ENCODE measurements around a stretch of chr3.

- RRBS: no CpG with 5 or more reads among the region's 1 CpG
Measured at GRCh38 chr3:172666312-172666632, 44.6 kb downstream of the NCEH1 start.

DNA sequence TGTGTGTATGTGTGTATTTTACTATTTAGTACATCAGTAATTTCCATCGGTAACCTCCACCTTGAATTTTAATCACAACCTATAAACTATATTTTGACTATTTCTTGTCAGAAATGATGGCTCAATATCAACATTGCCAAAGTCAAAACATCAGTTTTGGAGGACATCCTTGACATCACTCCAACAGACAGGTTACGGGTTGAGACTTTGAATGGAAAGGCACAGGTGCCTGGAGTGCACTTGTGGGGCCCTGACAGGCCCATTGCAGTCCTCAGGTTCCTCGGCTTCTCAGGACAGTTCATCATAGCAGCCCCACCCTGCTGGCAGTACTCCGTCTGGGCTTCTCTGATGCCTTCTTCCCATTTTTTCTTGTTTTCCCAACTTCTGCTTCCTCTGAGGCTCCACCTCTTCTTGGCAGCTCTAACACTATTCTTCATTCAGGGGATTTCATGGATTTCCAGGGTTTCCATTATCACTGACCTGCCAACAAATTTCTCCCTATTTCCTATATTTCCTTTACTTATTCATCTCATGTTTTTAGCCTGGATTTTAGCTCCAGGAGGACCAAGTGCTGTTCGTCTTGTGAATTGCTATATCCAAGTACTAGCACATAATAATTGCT lies 16.3 kb downstream of the NCEH1 start:
- RRBS: no CpG with 5 or more reads among the region's 5 CpGs

DNA sequence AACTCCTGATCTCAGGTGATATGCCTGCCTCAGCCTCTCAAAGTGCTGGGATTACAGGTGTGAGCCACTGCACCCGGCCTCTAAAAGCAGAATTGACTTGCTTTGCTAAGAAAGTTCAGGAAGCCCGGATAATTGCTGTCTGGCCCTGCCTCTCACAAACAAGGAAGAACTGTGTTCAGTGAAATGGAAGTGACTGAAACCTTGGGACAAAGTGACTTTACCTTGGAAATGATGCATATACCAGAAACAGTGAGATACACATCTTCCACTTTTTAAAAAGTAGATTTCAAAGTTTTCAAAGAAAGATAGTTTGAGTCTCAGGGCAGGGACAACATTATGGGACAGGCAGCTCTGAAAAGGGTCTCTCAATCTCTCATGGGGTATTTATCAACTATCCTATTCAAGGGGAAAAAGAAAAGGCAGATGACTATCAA lies 12.7 kb downstream of the NCEH1 start:
- RRBS: no CpG with 5 or more reads among the region's 2 CpGs

DNA sequence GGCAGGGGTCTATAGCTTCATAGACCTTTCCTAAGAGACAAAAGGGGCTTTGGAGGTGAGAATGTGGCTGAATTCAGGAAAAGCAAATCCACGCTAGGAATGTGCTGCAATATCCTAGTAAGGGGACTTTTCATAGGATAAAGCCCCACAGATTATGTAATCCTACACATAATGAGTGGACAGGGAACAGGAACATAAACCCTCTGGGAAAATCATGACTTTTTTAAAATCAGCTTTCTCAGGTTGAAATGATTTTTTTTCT lies 1.4 kb downstream of the NCEH1 start:
- RRBS: no CpG with 5 or more reads among the region's 1 CpG

DNA sequence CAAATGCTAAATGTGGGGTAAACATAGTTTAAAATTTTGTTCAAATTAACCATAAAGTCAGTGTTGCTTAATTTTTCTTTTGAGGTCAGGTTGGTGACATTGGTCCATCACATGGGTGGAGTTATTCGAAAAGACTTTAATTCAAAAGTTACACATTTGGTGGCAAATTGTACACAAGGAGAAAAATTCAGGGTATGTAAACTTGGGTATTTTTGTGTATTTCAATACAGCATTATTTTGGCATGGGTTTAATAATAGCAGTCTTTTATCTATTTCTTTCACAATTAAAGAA lies 9.5 kb downstream of the ECT2 start:
- RRBS: no CpG with 5 or more reads among the region's 1 CpG

- RRBS: no CpG with 5 or more reads among the region's 9 CpGs
Measured at GRCh38 chr3:172796103-172796794, 45.7 kb downstream of the ECT2 start.

DNA sequence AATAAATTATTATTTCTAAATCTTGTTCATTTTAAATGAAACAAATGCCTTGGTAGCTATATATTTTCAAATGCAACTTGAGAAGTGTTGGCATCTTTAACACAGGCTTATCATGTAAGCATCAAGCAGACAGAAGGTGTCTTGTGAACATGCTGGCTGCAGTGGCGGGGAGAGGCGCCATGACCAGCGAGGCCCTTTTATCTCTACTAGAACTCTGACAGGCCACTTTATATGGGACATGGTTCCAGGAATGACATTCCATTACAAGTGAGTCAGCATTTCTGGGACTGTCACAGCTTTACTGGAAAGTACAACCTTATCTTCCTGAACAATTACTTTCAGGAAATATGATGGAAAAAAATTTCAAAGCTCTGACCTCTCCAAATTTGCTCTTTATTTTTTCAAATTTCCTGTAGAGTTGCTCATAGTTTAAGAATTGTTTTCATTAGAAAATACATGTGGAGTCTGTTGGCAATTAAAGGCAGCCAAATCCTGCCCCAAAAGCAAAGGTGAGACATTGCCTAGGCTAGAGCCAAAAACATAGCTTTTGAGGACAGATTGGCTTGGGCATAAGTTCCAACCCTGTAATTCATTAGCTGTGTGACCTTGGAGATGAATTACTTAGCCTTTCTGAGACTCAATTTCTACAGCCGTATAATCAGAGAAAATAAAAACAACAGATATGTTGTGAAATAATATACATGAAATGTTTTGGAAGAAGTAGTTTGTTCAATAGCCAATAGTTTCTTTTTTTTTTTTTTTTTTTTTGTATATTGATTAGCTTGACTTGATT lies 106.7 kb downstream of the ECT2 start:
- RRBS: no CpG with 5 or more reads among the region's 4 CpGs

DNA sequence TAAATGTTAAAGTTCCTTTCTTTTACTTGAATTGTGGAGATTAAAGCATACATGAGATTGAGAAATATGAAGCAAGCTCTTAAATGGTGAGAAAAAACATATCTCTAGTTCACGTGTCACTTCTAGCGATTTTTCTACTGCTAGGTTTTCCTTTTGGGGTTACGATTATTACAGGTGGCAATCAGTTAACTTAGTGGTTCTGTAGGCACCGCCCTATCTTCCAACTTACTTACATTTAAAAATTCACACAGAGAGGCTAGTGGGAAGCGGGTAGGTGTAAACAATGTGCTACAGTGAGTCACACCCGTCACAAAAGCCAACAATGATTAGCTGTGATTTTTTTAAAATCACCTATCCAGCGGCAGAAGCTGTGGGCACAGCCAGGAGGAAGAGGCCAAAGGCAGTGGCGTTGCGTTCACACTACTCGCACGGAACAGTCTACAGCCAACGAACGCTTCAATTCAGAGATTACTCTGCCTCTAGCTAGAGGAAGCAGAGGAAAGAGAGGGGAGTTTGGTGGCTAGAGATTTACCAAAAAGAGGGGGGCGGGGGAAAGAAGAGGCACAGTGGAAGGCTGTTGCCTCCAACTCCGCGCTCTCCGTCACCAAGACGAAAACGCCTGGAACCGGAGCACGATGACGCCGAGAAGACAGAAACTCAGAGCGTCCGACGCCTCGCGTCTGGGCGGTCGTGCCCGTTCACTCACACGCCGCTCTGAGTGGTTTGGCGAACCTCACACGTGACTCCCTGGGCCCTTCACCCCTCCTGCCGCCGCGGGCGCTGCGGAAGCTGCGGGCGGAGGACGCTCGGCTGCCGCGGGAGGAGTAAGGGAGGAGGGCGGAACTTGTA lies 2.4 kb upstream of the NLGN1 start:
- RRBS: no CpG with 5 or more reads among the region's 47 CpGs

- RRBS: no CpG with 5 or more reads among the region's 13 CpGs
Measured at GRCh38 chr3:177015156-177016122, 181.8 kb downstream of the TBL1XR1 start.

DNA sequence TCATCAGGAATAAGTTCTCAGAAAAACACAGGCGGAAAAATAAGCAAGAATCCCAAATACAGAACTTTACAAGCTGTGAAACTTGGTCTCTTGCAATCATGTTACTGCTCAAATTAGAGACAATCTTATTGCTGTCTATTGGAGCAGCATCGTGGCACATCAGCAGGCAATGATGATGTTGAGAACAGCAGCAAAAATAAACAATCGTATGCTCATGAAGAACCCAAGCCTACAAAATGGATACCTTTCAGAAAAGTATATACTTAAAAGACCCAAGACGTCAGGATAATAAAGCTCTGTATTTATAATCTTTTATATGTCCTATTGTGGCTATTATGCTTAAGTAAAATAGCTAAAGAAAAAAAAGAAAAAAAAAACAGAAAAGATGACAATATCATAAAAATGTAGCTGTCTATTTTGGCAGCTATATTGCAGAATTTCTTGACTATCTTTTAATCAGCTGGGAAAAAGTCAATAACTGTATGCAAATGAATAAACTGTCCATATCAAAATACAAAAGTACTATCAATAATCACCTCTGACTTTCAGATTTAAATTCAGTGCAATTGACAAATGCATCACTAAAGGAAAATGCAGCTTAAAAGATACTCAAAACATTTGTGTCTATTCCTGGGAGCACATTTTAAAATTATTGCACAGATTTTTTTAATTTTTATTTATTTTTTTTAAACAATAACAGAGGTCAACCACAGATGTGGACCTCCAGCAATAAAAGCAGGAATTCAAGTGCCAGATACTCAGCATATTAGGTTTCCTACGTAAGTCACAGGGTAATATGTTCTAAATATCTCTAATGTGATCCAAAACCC lies 174.4 kb downstream of the TBL1XR1 start:
- RRBS: no CpG with 5 or more reads among the region's 5 CpGs

GRCh38 chr3:177035269-177036097 lies 161.8 kb downstream of the TBL1XR1 start:
- RRBS: no CpG with 5 or more reads among the region's 12 CpGs

- RRBS: no CpG with 5 or more reads among the region's 6 CpGs
Measured at GRCh38 chr3:177211555-177212544, 14.6 kb upstream of the TBL1XR1 start.

GRCh38 chr3:177299754-177300712 lies 102.8 kb upstream of the TBL1XR1 start:
- RRBS: no CpG with 5 or more reads among the region's 12 CpGs

DNA sequence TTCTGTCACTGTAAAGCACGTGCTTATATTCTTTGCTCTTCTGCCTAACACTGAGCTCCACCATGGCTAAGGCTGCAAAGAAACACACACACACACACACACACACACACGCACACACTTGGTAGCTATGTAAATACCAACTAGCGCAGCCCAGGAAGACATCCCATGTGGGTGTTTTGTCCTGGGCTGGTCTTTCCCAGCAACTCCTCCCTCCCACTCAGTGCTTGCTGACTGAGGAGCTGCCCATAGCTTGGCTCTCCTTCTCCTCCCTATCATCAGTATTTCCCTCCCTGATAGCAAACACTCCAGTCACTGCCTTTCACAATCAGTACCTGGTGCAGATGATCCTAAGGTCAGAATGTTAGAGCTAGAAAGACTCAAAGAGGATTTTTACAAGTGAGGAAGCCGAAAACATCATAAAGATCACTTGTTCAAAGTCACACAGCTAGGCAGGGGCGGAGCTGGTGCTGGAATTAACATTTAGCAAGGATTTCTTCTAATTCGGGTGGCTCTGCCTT lies 377.0 kb upstream of the TBL1XR1 start:
- RRBS: no CpG with 5 or more reads among the region's 6 CpGs

- RRBS: no CpG with 5 or more reads among the region's 3 CpGs
Measured at GRCh38 chr3:177646835-177647117, 449.5 kb upstream of the TBL1XR1 start.

- RRBS: no CpG with 5 or more reads among the region's 8 CpGs
Measured at GRCh38 chr3:177816479-177817361, 619.4 kb upstream of the TBL1XR1 start.

GRCh38 chr3:179037051-179037733 lies 34.4 kb downstream of the ZMAT3 start:
- RRBS: no CpG with 5 or more reads among the region's 15 CpGs

DNA sequence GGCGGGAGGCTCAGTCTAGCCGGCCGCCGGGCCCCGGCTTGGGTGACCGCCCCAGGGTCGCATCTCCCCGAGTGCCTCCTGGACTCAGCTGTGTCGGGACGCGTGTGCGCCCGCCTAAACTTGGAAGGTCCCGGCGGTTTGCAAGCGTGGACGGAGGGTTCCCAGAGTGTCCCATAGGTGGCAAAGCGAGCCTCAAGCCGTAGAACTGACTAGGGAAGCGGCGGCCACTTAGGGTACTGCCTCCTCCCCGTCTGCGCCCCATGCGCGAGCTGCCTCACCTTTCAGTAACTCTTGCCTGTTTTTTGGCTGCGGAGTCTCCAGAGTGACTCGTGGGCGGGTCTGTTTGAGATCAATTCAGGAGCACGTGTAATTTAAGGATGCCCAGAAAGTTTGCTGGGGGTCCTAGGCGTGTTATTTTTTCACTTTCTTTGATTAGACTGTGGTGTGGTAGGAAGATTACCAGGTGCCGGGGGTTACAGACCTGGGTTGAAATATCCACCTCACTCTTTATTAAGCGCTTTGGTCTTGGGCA lies 749 bp downstream of the ACTL6A start:
- RRBS: 0% methylated on average over 11 of the region's 32 CpGs

Measured in AG04449 (cell line).